Melanocyte of skin (primary cell): Measurements from ENCODE around the genes DRC7 and GINS3.

DNA sequence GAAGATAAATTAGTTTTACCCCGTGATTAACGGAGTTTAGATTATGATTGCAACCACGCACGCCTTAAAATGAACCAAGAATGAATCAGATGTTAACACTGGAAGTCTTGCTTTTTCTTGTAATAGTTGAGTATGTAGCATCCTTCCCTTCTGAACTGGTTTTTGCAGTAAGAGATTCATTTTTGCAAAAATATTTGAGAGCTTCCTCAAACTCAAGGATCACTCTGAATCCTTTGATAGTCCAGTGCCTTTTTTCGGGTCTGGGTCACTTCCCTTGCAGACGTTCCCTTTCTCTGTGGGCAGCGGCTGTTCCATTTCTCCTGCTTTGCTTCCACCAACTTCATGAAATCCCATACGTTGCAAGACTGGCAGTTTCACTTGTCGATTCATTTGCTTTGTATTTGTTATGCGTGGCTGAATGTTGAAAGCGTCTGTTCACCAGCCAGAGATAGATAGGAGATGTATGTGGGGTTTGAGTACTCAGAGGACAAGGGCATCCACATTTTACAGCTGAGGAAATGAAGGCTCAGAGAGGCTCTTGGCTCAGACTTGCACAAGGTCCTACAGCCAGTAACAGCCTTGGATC, 1.1 kb upstream of the CCDC102A start:
- CAGE, long polyA plus RNA, 2 experiments = no peak in any of the 2 experiments

- CAGE, long polyA plus RNA, 2 experiments = no peak in any of the 2 experiments
These were observed 8.9 kb upstream of the ADGRG1 start for GRCh38 chr16:57619281-57620202.

- CAGE, long polyA plus RNA, 2 experiments = no peak in any of the 2 experiments
These were observed 4.3 kb upstream of the ADGRG1 start for GRCh38 chr16:57624130-57624601.

DNA sequence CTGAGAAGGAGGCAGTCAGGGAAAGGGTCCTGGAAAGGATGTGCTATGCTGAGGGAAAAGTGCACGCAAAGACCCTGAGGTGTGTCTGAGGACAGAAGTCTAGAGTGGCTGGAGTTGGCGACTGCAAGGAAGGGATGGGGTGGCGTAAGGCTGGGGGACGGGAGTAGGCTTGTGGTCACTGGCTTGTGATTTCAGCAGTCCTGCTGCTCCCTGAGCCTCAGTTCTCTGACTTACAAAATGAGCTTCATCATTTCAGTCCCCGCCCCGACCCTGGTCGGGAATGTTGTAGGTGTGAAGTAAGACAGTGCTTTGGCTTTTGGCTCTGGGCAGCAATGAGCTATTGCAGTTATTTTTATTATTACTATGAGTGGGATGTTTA, 8.5 kb downstream of the ADGRG1 start:
- CAGE, long polyA plus RNA, 2 experiments = no peak in any of the 2 experiments

DNA sequence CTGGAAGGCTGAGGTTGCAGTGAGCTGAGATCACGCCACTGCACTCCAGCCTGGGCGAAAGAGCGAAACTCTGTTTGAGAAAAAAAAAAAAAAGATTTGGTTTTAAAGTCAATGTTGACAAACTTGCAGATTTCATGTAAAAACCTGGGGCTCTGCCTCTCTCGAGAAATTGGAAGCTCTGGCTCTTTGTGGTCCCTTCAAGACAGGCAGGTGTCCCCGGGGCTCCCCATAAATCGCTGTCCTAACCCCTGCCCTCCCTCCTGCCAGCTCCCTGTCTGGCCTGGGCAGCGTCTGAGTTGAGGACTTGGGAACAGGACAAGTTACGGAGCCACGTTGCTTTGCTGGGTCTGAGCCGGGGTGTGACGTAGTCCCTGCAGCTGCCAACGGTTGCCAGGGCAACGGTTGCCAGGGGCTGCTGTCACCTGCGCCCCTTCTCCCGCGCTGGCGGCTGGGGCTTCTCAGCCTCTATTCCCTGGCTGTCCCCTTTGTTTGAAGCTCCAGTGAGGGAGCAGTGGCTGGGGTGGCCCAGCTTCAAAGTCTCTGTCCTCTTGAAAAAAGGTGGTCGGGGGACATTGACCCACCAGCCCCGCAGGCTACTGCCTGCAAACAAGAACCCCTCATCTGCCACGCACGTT, 10.7 kb downstream of the ADGRG1 start:
- CAGE, long polyA plus RNA, 2 experiments = no peak in any of the 2 experiments

- CAGE, long polyA plus RNA, 2 experiments = no peak in any of the 2 experiments
These were observed 7.8 kb downstream of the ADGRG3 start for GRCh38 chr16:57675712-57676553.

DNA sequence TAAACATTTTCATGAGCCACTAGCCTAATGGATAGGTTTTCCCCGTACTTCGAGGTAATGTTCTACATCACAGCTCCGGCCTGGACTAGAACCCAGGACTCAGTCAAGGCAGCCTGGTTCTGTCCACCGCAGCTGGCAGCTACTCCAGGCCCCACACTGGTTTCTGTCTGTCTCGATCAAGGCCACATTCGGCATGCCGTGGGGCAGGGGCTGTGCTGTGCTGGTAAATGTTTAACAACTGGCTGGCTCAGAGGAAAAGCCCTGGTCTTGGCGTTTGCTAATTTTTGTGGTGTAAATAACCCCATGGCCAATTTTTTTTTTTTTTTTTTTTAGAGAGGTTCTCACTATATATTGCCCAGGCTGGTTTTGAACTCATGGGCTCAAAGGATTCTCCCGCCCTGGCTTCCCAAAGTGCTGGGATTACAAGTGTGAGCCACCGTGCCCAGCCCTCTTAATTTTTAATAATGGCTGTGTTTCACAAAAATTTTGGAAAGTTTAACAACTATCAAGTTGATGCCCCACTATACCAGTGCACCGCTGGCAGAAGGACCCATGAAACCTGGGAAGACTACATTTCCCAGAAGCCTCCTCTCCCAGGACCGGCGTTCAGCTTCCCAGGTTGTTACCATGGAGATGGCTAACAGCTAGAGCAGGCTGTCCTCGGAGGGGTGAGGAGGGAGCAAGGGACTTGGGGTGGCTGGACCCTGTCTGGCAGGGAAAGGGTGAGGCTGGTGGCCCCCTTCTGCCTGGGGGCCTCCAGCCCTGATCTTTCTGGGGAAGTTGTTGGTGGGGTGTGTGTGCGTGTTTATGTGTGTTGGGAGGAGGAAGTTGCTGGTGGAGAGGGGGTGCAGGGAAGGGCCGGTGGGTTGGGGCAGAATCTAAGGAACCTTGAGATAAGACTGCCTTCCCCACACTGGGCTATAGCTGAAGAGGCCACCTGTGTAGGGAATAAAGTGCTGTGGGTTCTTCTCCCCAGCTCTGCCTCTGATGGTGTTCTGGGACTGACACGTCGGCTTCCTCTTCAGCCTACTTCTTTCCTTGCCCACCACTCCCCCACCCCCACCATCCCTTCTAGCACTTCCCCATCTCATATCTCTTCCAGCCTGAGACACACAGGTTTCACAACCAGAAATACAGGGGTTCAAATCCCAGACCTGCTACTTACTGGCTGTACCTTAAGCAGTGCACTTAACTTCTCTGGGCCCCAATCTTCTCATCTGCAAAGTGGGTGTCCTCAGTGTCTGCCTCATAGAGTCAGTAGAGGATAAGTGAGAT, at the start of gene DRC7:
Gene DRC7 (plus strand): TSS at position 622 of the 1,275 bp plus-strand sequence.
- CAGE, long polyA plus RNA, 2 experiments = no peak in any of the 2 experiments

- CAGE, long polyA plus RNA, 2 experiments = no peak in any of the 2 experiments
These were observed 1.1 kb downstream of the KATNB1 start for GRCh38 chr16:57736459-57737204.

DNA sequence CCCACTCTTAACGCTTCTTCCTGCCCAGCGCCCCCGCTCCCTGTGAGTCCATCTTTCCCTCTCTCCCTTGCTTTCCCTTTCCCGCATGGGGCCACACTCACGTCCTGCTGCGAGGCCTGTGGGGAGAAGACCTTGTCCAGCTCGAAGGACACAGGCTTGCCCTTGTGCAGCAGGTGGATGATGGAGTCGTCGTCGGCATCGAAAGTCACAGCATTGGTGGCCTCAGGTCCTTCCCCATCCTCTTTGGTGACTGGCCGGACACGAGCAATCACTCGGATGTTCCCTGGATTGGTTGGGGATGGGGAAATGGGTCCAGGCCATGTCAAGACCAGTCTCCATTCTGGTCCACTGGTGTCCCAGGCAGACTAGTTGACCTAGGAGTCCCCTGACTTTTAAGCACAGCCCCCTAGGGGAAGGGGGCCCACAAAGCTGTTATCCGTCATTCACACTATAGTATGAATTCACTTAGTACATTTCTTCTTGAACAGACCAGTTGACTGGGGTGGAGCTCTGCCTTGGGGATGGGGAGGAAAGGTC, 29.9 kb downstream of the KATNB1 start:
- CAGE, long polyA plus RNA, 2 experiments = no peak in any of the 2 experiments

- CAGE, long polyA plus RNA, 2 experiments = no peak in any of the 2 experiments
These were observed 2.8 kb downstream of the KIFC3 start for GRCh38 chr16:57799307-57800148.

- CAGE, long polyA plus RNA, 2 experiments = no peak in any of the 2 experiments
These were observed 13.9 kb upstream of the KIFC3 start for GRCh38 chr16:57816022-57816819.

DNA sequence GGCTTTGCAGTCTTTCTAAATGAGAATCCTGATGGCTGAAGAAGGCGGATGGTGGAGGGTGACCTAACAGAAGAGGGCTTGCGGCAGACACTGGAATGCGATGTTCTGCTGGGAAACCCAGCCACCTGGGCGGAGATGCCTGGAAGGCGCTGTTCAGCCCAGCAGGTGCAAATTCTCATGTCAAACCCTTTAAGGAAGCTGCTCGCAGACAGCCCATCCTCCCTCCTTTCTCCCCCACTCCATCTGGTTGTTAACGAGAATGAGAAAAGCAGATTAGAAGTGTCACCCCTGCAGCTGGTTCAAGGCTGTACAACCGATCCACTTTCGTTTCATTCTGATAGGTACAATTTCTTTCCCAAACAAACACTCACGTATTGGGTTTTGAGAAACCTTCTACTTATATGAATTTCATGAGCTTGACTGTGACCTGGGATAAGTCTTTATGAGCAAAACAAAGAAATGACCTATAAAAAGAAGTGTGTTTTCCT, 44.1 kb upstream of the KIFC3 start:
- CAGE, long polyA plus RNA, 2 experiments = no peak in any of the 2 experiments

DNA sequence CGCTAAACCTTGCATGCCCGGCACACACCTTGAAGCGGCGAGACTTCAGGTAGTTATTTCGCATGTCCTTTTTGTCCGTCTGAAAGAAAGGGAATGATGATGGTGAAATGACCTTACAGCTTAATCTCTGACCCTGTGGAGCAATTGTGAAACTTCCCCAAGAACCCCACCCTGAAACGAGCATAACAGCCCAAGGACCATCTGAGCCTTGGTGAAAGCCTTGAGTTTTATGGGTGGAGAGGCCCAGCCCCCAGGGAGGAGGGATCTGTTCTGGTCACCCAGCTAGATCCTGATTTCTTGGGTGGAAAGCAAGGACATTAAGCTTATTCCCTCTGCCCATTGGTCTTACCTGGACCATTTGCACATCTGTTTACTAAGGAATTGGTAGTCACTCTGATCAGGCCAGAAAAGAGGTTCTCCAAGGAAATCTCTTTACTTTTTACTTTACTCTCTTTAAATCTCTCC, 54.8 kb downstream of the CNGB1 start:
- CAGE, long polyA plus RNA, 2 experiments = no peak in any of the 2 experiments

- CAGE, long polyA plus RNA, 2 experiments = no peak in any of the 2 experiments
These were observed 2.9 kb upstream of the MMP15 start for GRCh38 chr16:58022696-58023111.

DNA sequence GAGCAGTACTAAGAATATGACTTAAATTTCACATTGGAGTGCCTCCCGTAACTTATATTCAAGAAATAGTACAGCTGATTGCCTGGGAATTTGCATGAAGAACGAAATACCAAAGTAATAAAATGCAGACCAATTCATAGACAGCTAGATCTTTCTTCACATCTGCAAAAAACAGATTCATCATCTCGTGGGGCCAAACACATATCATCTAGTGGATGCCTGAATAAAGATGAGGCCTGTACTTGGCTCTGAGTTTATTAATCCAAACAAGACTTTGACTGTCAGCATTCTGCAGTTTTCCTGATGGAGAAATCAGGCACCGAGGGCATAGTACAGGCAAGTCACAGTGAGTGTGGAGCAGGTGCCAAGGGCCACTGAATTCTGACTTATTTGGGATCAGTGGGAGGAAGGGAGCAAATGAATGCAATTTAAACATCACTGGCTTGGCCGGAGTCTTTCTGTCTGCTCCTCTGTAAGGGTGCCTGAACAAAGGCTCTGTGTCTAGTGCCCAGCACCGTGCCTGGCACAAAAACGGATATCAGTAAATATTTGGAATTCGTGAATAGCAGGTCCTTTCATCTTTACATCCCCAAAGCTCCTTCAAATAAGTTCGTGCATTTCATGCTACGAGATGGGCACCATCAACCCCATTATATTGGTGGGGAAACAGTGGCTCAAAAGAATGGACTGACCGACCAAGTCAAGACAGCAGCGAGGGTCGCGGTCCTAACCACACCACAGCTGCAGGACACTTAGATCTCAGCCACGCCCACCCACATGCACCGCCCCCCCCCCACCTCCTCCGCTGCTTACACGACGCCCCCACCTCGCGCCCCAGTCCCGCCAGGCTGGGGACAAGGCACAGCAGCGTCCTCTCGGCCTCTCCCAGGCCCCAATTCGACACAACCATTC, 877 bp downstream of the CFAP20 start:
- CAGE, long polyA plus RNA, 2 experiments = no peak in any of the 2 experiments

GRCh38 chr16:58157479-58158417, 28.6 kb upstream of the CFAP20 start:
- CAGE, long polyA plus RNA, 2 experiments = no peak in any of the 2 experiments

GRCh38 chr16:58159432-58160403, 30.5 kb upstream of the CFAP20 start:
- CAGE, long polyA plus RNA, 2 experiments = no peak in any of the 2 experiments

DNA sequence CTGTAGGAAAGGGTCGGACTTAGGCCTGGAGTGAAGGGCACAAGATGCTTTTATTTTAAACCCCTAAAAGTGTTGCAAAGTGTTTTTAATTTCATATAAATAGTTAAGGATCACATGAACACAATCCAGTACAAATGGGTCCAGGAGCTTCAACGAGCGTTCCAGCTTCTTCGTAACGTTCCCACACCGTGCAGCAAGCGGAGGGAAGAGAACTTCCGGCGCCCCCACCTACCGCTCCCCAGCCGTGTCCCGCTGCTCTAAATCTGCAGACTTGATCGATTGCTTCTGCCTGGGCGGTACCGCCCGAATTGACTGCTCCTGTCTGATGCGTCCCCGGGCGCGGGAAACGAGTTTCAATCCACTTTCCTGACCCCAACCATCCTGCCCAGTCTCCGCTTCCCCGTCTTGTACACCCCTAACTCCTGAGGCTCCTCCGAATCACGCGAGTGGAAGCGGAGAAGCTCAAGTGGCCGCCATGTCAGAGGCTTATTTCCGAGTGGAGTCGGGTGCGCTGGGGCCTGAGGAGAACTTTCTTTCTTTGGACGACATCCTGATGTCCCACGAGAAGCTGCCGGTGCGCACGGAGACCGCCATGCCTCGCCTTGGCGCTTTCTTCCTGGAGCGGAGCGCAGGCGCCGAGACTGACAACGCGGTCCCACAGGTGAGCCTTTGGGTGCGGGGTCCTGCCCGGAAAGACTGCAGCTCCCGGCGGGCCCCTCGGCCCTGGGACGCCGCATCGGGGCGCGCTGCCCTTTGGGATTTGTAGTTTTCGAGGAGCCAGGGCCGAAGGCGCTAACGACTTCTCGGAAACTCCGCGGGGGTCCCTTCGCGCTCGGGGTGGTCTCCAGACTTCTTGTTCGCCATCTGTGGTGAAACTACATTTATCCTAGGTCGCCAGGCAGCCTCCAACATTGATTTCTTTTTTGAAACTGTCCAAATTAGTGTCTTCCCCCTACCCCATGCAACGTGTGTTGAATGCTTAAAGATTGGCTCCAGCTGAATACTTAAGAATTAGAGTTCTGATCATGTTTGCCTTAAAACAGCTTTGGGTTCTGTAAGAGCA, at the start of gene GINS3:
Gene GINS3 (plus strand): TSS at position 345 of the 1,063 bp plus-strand sequence.
- CAGE, long polyA plus RNA, 2 experiments = no peak in any of the 2 experiments

DNA sequence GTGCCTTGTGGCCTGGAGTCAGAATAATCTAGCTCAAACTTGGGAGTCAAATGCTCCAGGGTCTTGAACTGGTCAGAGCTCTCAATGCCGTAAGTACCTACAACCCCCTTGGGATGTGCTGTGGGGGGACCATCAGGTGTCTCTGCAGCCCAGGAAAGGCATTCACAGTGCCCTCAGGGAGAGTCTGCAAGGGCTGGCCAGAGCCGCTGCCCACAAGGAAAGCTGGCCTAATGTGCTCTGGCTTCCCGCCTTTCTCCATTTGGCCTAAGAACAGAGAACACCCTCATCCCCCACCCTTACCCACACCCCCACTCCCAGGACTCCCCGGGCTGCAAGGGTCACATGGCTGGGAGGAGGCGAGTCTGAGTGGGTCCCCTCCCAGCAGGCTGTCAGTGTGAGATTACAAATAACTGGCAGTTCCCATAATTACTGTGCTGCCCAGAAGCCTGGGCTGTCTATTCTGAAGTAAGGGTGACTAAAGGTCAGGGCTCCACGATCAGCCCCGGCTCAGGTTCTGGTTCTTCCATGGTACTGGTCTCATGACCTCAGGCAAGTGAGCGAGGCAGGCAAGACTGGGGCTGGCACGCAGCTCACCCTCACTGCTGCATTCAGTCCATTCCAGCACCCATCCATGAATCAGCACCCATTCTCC, 41.7 kb downstream of the GINS3 start:
- CAGE, long polyA plus RNA, 2 experiments = no peak in any of the 2 experiments

GRCh38 chr16:58465462-58465657, 34.6 kb upstream of the NDRG4 start:
- CAGE, long polyA plus RNA, 2 experiments = no peak in any of the 2 experiments